Epithelial cell of proximal tubule (primary cell): ENCODE measurements around the genes PLA2G4A and RGS2.

DNA sequence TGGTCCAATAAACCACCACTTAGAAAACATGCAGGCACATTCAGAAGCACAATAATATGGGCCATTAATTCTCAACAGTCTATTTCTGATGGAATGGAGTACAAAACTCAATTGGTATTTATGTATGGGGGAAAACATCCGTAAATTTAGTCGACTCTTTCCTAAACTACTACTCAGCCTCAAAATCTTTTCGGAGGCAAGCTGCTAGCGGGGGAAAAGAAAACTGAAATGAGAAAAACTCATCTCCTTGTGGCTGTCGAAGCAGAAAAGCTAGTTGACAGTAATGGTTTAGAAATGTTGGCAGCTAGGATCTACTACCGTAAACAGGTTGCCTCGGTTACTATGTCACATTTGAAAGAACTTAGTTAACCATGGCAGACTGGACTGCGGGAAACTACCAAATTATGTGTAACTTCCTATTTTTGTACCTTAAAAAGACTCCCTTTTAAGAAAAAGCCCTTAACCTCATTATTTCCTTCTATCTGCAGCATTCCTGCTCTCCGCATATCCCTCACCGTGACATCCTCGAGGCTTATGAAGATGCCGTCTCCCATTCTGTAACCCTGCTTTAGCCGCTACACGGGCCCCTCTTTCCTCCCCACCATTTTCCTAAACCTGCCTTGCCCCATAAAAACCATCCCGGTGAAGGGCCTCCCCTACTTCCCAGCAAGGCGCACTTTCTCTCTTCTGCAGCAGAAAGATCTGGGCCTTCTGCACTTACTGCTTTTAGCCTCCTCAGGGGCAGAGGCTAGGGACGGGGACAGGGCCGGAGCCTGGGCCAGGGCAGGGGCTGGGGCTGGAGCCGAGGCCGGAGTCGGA, 787 bp downstream of the TRMT1L start:
- RAMPAGE, long total RNA = no peak
- RRBS = 5% methylated on average over 3 of the region's 21 CpGs

GRCh38 chr1:185306767-185307695, 10.0 kb downstream of the IVNS1ABP start:
- RAMPAGE, long total RNA = no peak
- RRBS = no CpG with 5 or more reads among the region's 5 CpGs

GRCh38 chr1:185317376-185318415, 653 bp upstream of the IVNS1ABP start:
- RAMPAGE, long total RNA = no peak
- RRBS = 4% methylated on average over 5 of the region's 45 CpGs

DNA sequence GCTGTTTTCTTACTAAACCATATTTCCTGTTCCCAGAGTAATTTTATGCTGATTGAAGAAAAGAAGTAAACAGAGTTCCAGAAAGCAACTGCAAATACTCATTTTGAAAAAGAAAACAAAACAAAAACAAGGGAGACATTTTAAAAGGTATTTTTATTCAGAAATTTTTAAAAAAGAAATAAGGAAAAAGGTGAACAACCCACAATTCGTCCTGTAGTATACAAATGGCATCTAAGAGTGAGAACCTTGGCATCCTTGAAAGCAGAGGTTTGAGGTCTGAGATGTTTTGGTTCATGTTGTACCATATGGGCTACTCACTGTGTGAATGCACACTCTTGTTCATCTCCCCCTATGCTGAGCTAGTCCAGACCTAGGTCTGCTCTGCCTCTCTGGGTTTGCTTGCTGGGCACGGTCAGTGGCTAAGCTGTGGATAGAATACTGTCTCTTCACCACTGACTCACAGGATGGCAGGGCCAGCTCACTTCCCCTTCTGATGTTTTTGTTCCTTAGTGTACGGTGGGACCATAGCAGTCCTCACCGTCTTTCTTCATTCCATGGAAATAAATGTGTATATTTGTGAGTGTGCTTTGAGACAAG, 56.6 kb upstream of the IVNS1ABP start:
- RAMPAGE, long total RNA = no peak
- RRBS = no CpG with 5 or more reads among the region's 4 CpGs

- RAMPAGE, long total RNA = no peak
- RRBS = no CpG with 5 or more reads among the region's 2 CpGs
Measured at GRCh38 chr1:185559801-185560435, 174.3 kb upstream of the HMCN1 start.

- RAMPAGE, long total RNA = no peak
- RRBS = no CpG with 5 or more reads among the region's 3 CpGs
Measured at GRCh38 chr1:186153691-186154226, 142.3 kb upstream of the PRG4 start.

DNA sequence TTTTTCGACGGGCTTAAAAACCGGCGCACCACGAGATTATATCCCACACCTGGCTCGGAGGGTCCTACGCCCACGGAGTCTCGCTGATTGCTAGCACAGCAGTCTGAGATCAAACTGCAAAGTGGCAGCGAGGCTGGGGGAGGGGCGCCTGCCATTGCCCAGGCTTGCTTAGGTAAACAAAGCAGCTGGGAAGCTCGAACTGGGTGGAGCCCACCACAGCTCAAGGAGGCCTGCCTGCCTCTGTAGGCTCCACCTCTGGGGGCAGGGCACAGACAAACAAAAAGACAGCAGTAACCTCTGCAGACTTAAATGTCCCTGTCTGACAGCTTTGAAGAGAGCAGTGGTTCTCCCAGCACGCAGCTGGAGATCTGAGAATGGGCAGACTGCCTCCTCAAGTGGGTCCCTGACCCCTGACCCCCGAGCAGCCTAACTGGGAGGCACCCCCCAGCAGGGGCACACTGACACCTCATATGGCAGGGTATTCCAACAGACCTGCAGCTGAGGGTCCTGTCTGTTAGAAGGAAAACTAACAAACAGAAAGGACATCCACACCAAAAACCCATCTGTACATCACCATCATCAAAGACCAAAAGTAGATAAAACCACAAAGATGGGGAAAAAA, 42.5 kb downstream of the PTGS2 start:
- RAMPAGE, long total RNA = no peak
- RRBS = no CpG with 5 or more reads among the region's 14 CpGs

- RAMPAGE, long total RNA = no peak
- RRBS = no CpG with 5 or more reads among the region's 1 CpG
Measured at GRCh38 chr1:186731879-186732109, 51.6 kb upstream of the PTGS2 start.

DNA sequence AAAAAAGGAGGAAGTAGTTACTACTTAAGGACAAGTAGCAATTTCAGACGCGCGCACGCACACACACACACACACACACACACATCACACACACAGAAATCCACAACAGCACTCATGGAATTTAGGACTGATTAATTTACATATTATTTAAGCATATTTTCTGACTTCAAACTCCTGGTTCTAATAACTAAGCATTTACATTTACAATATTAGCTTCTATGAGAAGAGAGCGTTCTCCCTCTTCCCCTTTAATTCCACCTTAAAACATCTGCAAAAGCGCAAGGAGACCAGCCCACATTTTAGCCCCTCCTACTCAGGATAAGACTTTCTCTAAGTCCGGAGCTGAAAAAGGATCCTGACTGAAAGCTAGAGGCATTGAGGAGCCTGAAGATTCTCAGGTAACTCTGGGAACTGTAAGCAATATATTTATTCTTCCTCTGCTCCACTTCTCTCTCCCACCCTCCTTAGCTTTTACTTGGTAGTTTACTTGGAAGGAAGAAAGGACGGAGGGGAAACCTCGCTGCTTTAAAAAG, at the start of gene PLA2G4A:
PLA2G4A (plus strand) TSS at position 312 of the 533 bp plus-strand sequence.
- RAMPAGE, long total RNA = no peak
- RRBS = no CpG with 5 or more reads among the region's 9 CpGs

GRCh38 chr1:188272071-188272568, 1443.4 kb downstream of the PLA2G4A start:
- RAMPAGE, long total RNA = no peak
- RRBS = no CpG with 5 or more reads among the region's 5 CpGs

DNA sequence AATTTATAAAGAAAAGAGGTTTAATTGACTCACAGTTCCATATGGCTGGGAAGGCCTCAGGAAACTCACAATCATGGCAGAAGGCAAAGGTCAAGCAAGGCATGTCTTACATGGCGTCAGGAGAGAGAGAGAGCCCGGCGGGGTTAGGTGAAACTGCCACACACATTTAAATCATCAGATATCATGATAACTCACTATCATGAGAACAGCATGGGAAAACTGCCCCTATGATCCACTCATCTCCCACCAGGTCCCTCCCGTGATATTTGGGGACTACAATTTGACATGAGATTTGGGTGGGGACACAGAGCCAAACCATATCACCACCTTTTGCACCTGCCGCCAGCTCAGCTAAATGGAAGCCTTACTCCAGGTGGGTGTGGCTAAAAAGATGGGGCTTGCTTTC, 1549.2 kb downstream of the PLA2G4A start:
- RAMPAGE, long total RNA = no peak
- RRBS = no CpG with 5 or more reads among the region's 5 CpGs

DNA sequence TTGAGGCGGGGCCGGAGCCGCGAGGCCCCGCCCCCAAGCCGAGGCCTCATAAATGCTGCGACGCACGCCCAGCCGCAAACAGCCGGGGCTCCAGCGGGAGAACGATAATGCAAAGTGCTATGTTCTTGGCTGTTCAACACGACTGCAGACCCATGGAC, at the start of gene RGS2:
RGS2 (plus strand) TSS at position 75 of the 158 bp plus-strand sequence.
- RAMPAGE, long total RNA = no peak
- RRBS = 1% methylated on average over 11 of the region's 14 CpGs

DNA sequence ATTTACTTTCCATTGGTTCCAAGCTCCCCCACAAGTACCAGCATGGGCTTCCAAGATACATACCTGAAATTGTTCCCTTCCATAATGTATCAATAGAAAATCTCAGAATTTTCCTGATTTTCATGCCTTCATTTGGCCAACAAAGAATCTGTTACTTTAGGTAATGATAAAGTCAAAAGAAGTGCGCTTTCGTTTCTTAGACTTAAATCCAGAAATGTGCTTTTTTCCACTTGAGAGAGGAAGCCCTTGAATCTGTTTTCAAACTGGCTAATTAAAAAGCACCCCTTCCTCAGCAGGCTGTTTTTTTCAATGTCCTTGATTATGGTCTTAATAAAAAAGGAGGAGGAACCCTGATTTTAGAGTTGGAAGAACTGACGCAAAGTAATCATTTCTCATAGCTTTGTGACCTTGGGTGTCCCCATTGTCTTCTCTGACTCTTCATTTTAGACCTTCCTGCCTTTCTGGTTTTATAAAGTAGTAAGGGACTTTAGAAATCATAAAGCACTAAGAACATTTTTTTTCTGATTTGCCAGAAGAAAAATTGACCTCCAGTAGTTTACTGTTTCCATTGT, 3.9 kb downstream of the RGS2 start:
- RAMPAGE, long total RNA = no peak
- RRBS = no CpG with 5 or more reads among the region's 3 CpGs

GRCh38 chr1:192986725-192987130, 72.4 kb downstream of the UCHL5 start:
- RAMPAGE, long total RNA = no peak
- RRBS = no CpG with 5 or more reads among the region's 25 CpGs

GRCh38 chr1:193045347-193045976, 13.7 kb downstream of the UCHL5 start:
- RAMPAGE, long total RNA = no peak
- RRBS = no CpG with 5 or more reads among the region's 2 CpGs

GRCh38 chr1:193458408-193459069, 272.1 kb upstream of the B3GALT2 start:
- RAMPAGE, long total RNA = no peak
- RRBS = no CpG with 5 or more reads among the region's 7 CpGs

- RAMPAGE, long total RNA = no peak
Measured at GRCh38 chr1:193569595-193570222, 383.3 kb upstream of the B3GALT2 start.

GRCh38 chr1:193634630-193635040, 448.2 kb upstream of the B3GALT2 start:
- RAMPAGE, long total RNA = no peak
- RRBS = no CpG with 5 or more reads among the region's 1 CpG

- RAMPAGE, long total RNA = no peak
Measured at GRCh38 chr1:194547881-194548226, 1361.4 kb upstream of the B3GALT2 start.

GRCh38 chr1:196181217-196181609, 427.0 kb downstream of the KCNT2 start:
- RAMPAGE, long total RNA = no peak
- RRBS = no CpG with 5 or more reads among the region's 1 CpG